Trachea (tissue), 1 donor: ENCODE measurements around a stretch of chr6.

- PRO-cap, result no peak
Observed at GRCh38 chr6:163814432-163815147, 400.1 kb downstream of the QKI start.

DNA sequence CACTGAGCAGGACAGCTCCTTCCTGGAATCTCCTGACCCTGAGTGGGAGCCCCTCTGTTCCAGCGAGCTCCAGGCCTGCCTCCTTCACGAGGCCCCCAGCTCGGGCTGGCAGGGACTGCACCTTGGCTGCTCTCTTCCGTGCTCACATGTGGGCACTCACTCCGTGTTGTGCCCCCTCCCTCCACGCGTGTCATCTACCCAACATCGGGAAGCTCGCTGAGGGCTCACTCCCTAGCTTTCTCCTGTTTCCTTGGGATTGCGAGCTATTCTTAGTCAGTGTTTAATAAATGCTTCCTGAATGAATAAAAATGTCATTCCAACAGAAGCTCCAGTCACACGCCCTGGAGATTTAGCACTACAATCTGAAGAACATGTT, 545.1 kb downstream of the QKI start:
- PRO-cap, result no peak

DNA sequence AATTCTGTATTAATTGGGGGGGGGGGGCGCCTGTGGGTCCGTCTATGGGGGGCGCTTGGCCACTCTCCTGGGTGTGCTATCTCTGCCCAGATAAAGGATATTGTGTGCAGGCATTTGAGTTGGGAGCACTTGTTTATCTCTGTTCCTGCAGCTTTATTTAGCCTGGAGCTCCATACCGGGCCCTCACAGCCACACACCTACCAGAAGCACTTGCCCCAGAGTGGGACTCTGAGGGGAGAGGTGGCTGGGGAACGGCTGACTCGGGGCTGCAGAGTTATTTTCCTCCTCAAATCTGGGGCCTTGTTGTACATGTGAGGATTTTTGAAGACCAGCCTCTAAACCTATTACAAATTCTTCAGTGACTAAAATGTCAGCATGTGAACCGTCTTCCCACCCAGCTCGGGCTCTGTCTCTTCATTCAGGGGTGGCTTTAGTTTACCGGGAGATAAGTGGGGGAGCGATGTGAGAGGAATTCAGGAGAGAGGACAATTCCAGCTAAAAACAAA, 548.7 kb downstream of the QKI start:
- PRO-cap, result no peak

DNA sequence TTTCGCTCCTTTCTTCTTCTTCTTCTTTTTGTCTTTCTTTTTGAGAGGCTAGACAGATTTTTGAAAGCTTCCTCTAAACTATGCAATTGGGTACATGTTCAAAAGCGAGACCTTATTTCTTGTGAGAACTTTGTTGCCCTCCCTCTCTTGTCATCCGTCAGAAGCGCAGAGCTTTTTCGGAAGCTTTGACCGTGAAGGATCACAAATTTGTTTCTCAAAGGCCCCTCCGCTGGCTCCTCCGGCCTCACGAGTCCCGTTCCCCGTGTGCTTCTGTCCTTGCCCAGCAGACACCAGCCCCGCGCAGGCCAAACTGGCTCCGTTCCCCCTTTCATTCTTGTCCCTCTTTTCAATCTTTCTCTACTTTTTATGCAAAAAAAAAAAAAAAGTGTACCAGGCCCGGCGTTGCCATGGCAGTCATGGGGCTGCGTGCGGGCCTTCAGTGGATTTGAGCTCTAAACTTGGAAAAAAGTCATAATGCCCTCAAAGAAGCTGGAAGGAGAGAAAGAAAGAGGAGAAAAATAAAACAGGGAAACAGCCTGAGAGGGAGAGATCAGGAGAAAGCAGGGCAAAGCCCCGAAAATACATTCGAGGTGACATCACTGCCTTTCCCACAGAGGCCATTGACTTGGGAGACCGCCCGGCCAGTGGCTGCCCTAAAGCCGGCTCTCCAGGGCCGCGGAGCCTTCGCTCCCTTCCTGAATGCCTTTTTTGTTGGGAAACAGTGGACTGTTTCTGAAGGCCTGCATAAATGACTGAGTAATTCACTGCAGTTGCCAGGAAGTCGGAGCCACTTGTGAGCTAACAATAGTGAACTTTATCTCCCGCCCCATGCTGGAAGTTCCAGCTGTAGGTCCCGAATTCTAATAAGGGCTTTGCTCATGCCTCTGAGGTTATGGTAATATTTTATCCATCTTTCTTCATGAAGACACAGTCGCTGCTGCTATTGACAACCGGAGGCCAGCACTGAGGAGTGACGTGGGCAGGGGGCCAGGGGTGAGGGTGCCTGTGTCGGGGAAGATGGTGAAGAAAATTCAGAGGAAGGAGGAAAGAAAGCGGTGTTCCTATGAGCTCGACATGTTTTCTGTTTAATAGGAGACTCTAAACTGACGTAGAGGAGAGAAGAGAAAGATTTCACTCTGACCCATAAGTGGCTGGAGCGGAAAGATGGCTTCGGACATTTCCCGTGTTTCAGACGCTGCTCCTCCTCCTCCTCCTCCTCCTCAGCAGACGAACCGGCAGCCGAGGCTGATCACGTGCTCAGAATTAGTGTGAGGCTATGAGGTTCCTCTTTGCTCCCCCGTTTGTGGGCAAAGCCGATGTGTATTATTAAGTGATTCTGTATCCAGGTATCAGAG, 670.9 kb downstream of the QKI start:
- PRO-cap, result unidirectional peak, minus-strand start at position 339 of the sequence; unidirectional peak, minus-strand start at position 705 of the sequence

DNA sequence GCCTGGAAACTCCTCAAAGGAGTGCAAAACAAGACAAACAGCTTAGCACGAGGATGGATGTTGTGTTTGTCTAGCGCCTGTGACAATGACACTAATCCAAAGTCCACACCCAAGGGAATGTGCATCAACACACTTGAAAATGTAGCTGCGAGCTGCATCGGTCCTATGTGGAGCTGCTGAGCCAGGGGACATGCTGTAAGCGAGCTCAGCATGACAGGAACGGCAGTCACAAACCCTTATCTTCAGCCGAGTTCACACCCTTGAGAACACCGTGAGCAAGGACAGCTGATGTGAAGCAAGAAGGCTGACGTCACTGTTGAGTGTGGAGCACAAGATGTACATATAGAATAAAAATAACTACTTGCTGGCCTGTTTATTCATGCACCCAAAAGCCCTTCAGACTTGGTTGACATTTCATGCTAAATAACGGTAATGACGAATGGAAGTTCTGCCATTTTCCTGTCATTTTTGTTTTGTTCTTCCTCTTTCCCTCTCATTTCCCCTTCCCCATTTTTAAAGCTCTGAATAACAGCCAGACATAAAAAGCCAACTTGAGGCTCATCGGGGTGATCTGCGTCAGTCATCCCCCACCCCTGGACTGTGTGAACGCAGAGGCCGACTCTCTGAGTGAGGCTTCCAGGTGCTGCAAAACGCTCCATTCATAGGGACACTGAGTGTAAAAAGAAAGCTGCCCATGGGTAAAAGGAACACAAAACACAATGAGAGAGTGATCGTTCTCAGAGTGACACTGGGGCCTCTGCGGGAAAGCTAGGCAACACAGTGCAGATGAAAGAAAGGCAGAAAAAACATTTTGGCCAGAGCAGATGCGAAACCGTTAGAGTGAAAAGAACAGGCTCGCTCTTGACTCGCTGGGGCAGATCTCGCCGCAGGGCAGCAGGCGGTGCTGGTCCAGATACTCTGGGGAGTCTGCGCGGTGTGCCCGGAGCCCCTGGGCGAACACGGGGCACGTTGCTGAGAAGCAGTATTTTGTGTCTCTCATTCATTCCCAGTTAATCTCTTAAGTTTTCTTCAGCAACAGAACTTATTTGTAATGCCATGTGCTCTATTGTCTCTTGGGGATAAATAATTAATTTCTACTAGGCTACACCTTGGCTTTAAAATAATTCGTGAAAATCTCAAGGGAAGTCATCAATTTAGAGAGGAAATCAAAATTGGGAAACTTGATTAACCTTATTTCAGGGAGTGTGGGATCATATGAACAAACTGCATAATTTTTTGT, 684.8 kb downstream of the QKI start:
- PRO-cap, result no peak

- PRO-cap, result no peak
Observed at GRCh38 chr6:164302991-164303484, 888.5 kb downstream of the QKI start.

- PRO-cap, result no peak
Observed at GRCh38 chr6:165552233-165552984, 110.6 kb downstream of the PDE10A start.

- PRO-cap, result no peak
Observed at GRCh38 chr6:165661843-165662118, 1.3 kb downstream of the PDE10A start.

- PRO-cap, result no peak
Observed at GRCh38 chr6:166008337-166009010, 159.2 kb downstream of the TBXT start.

- PRO-cap, result no peak
Observed at GRCh38 chr6:166097137-166097544, 70.5 kb downstream of the TBXT start.

DNA sequence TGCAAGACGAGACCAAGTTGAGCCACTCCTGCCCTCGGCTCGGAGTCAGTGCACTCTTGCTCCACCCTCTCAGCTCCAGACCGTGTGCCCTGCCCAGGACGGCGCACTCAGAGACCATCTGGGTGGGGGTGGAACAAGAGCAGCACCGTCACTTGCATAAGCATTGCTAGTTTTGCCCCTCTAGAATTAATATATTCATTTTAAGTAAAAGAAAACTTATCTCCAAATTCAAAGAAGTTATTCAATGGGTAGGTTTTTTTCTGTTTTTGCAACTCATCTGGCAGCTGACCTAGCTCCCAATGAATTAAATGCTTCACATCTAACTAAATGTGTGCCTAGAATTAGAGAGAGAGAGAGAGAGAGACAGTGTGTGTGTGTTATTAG, 2.4 kb downstream of the PRR18 start:
- PRO-cap, result no peak

GRCh38 chr6:166330384-166331023, 11.8 kb downstream of the SFT2D1 start:
- PRO-cap, result no peak

DNA sequence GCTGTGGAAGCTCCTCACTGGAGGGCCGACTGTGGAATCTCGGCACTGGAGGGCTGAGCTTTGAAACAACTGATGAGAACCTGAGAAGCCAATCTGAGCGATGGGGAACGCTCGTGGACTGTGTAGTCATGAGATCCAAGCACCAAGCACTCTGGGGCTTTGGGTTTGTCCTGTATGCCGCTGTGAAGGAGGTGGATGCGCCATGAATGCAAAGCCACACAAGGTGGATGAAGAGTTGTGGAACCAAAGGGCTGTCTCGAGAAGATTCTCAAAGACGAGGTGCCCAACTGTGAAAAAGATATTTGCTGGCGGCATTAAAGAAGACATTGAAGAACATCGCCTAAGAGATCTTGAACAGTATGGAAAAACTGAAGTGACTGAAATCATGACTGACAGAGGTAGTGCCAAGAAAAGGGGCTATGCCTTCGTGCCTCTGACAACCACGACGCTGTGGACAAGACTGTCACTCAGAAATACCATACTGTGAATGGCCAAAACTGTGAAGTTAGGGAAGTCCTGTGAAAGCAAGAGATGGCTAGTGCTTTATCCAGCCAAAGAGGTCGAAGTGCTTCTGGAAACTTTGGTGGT, 7.7 kb downstream of the SFT2D1 start:
- PRO-cap, result no peak

- PRO-cap, result no peak
Observed at GRCh38 chr6:166556689-166557482, 29.6 kb downstream of the RAMACL start.

- PRO-cap, result no peak
Observed at GRCh38 chr6:166598409-166599236, 12.1 kb upstream of the RAMACL start.

DNA sequence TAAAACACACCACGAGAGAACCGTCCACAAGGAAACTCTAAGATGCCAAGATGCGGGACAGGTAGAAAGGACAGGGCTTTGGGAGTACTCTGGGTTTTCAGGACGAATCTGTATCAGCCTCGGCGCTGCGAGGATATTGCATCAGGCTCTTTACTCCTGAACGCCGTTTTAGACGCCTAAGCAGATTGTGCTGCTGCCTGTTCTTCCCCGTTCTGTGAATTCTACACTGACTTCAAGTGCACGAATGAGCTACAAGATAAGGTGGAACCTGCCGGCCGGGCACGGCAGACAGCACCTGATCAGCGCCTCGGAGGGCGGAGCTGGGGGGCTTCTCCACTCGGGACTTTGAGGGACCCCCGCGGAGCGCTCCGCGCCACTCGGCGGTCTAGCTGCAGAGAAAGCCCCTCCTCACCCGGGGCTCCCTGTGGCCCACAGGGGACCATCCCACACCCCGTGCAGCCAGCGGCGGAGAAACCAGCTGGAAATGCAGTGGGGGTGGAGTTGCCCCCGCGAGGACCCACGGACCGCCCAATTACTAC, 779 bp downstream of the RPS6KA2 start:
- PRO-cap, result no peak

DNA sequence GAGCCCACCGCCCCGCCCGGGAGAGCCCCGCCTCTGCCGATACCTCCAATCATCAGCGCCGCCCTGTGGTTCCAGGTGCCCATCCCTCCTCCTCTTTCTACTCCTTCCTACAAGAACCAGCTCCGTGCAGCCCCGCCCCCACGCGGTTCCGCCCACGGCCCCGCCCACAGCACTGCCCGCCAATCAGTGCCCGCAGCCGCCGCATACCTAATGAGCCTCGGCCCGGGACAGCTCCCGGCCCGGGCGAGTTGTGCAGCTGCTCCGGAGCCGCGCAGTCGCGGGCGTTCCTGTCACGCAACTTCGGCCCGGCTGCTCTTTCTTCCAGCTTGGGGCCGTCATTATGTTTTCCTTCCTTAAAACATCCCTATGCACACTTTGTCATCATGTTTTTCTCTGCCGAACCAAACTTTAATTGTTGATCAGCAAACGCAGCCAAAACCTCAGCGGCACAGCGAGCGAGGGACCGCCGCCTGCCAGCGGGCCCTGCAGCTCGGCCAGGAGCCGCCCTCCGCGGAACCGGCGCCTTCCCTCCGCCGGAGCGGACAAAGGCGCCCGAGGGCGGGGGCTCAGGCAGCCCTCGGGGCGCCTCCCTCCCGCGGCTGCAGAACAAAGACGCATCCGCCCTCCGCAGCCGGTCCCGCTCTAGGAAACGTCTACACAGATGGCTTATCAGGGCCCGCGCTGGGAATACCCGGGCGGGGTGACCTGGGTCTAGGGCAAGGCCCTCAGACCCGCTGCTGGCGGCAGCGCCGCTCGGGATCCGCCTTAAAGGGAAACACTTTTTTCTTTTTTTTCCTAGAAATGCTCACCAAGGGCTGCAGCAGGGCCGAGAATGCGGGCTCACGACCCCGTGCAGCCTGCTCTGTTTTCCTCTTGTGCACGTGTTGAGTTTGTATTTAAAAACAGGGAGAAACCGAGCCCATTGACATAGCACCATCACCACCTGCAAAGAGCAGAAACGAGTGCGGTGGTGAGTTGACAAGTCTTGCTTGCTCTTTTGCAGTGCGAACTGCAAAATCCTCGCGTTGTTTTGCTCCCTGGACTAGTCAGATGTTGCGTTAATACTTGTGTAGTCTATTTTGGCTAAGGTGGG, 724 bp upstream of the RPS6KA2 start:
- PRO-cap, result bidirectional peak, plus-strand start at position 210 of the sequence, minus-strand start at position 86 of the sequence

DNA sequence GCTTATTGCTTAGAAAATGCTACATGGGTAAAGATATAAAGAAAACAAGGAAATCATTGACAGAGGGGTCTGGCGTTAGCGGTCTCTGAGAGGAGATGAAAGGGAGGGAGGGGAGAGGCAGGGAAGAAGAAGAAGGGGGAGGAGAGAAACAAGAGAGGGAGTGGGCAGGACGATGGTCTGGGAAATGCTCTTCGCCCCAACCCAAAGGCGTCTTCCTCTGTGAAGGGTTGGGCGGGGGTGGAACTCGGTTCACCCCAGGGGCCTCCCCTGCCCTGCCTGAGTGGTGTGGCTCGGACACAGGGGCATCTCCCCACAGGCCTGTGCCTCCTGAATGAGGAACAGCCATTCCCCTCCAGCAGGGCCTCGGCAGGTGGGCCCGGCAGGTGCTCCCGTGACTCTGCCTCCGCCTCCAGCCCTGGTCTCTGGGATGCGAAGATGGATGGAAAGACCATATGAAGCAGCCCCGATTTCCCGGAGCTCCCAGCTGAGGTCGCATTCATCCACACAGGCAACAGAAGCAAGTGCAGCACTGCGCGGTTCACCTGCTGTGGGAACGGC, 29.2 kb upstream of the RPS6KA2 start:
- PRO-cap, result no peak

- PRO-cap, result no peak
Observed at GRCh38 chr6:166692801-166693320, 65.8 kb upstream of the RPS6KA2 start.

- PRO-cap, result no peak
Observed at GRCh38 chr6:166954964-166955671, 1.2 kb downstream of the RNASET2 start.